ENCODE results near the genes SYT7 and FADS2.

- RAMPAGE, total RNA, result no peak
Measured at GRCh38 chr11:61164087-61164827, 3.0 kb upstream of the VPS37C start.

- RAMPAGE, total RNA, result no peak
Measured at GRCh38 chr11:61249210-61249727, 8.3 kb downstream of the PGA5 start.

DNA sequence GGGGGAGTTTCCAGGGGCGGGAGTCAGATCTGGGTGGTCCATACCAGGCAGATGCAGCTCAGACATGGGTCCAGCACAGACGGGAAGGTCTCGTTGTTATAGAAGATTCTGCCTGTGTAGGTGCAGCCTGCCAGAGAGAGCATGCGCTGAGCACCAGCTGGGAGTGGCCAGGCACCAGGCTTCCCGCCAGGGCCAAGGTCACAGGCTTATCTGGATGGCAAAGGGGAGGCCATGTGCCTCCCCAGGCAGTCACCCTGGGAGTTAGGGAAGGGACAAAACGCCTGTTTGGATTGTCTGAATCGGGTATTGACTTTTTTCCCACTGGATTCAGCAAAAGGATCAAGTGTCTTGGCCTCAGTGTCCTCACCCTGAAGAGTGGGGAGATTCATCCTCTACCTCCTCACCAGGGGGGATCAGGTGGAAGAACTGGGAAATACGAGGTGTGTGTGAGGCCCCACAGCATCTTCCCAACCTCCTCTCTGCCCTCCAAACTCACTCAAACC lies 26.5 kb downstream of the PGA5 start:
- RAMPAGE, total RNA, result no peak

GRCh38 chr11:61530735-61531711 lies 22.5 kb downstream of the LRRC10B start:
- RAMPAGE, total RNA, result no peak

- RAMPAGE, total RNA, result no peak
Measured at GRCh38 chr11:61534654-61535261, 26.2 kb downstream of the LRRC10B start.

DNA sequence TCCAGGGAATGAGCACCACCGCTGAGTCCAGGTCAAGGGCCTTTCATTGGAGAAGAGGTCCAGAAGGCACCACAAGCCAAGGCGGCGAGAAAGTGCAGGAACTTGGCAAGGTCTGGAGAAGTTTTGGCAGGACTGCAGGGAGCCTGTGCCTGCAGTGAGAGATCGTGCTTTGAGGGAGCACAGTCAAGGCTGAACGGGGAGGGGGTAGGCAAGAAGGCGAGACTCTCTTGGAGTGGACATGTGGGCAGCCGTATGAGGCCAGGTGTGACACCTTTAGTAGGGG lies 30.4 kb downstream of the LRRC10B start:
- RAMPAGE, total RNA, result no peak

- RAMPAGE, total RNA, result no peak
Measured at GRCh38 chr11:61540878-61542126, 32.8 kb downstream of the LRRC10B start.

- RAMPAGE, total RNA, result no peak
Measured at GRCh38 chr11:61580656-61581420, at the start of gene SYT7. Gene SYT7, minus strand, starts transcription at chr11:61581076.

GRCh38 chr11:61650928-61651502 lies 29.2 kb upstream of the DAGLA start:
- RAMPAGE, total RNA, result no peak

GRCh38 chr11:61698204-61699024 lies 18.2 kb downstream of the DAGLA start:
- RAMPAGE, total RNA, result no peak

GRCh38 chr11:61706442-61706947 lies 26.3 kb downstream of the DAGLA start:
- RAMPAGE, total RNA, result no peak

DNA sequence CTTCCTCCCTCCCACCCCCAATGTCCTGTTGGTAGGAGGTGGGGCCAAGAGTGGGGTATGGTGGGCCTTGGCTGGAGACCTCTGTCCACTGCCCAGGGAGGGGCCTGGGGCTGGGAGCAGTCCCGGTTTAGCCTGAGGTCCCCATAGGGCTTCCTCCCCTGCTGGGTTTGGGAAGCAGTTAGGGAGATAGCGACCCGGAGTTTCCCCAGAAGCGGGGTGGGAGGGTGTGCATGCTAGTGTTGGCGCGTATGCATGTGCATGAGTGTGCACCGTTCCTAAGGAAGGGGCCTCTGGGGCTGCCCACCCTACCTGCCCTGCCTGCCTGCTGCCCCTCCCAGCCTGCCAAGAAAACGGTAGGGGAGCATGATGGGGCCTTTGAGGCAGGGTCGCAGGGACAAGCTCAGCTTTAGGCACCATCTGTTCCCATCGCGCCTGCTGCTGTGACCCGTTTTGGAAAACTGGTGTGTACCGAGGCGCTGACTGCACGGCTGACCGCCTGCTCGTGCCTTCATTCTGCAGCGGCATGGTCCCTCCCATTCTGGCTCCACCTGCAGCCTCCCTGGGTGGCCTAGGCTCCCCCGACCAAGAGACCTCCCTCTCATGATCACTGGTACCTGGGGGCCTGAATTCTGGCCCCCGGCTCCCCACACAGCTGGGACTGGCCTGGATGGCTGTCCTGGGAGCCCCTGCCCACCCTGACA lies 6.8 kb upstream of the MYRF start:
- RAMPAGE, total RNA, result no peak

DNA sequence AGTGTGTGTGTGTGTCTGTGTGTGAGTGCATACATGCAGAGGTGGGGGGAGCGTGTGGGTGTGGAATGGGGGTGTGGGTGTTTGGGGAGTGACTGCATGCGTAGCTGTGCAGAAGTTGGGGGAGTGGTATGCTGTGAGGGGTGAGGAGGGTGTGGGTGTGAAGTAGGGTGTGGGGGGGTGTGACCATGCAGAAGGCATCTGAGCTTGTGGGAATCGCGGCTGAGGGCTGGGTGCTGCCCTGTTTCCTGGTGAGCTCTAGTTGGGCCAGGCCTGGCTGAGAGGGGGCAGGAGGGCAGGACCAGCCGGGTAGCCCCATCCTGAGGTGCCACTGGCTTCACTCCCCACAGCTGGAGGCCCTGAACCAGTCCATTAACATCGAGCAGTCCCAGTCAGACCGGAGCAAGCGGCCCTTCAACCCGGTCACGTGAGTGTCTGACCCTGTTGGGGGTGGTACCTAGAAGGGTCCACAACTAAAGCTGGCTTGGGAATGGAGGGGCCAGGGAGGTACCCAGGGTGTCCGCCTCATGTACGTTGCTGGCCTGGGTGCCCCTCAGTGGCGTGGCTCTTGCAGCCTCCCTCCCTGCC lies 16.6 kb downstream of the TMEM258 start:
- RAMPAGE, total RNA, result no peak

DNA sequence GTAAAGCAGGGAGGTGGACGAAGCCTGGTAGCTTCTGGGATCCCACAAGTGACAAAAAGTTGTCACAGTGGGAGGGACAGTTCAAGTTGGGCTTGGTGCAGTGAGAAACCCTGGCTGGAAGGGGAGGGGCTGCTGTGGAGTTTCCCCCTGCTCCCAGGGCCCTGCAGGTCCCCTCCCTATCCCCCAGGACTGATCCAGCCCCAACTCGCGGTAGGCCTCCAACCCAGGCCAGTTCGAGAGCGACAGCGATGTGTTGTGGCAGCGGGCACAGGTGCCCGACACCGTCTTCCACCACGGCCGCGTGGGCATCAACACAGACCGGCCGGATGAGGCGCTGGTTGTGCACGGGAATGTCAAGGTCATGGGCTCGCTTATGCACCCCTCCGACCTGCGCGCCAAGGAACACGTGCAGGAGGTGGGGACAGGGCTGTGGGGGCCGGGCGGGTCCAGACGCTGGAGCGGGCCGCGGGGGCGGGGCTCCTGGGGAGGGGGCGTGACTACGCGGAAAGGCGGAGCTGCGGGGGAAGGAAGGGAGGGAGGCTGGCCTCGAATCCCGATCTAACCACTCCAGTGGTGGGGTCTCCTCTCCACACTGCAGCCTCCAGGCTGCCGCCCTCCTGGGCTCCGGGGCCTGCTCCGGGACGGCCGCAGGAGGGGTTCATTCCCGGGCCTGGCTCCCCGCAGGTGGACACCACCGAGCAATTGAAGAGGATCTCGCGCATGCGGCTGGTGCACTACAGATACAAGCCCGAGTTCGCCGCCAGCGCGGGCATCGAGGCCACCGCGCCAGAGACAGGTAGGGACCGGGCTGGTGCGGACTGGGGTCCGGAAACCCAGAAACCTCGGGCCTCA lies 15.1 kb downstream of the TMEM258 start:
- RAMPAGE, total RNA, result no peak

- RAMPAGE, total RNA, result no peak
Measured at GRCh38 chr11:61796635-61797219, 4.0 kb downstream of the FEN1 start.

GRCh38 chr11:61804111-61804828 lies 11.6 kb downstream of the FEN1 start:
- RAMPAGE, total RNA, result no peak

- RAMPAGE, total RNA, result start-site peak on the plus strand at chr11:61828301-61828314, 93 and 537 reads in 2 replicates
Measured at GRCh38 chr11:61827722-61828641, at the start of gene FADS2. Gene FADS2, plus strand, starts transcription at chr11:61828300.

- RAMPAGE, total RNA, result no peak
Measured at GRCh38 chr11:61829471-61830033, 1.5 kb downstream of the FADS2 start.

- RAMPAGE, total RNA, result no peak
Measured at GRCh38 chr11:61860287-61860681, 31.1 kb downstream of the FADS3 start.

- RAMPAGE, total RNA, result no peak
Measured at GRCh38 chr11:61958882-61959365, 8.5 kb downstream of the FTH1 start.